Measurements from ENCODE around the gene IL17B.

- PRO-cap, 2 experiments: no peak in any of the 2 experiments
These were observed 32.3 kb downstream of the ADRB2 start for GRCh38 chr5:148858442-148859312.

DNA sequence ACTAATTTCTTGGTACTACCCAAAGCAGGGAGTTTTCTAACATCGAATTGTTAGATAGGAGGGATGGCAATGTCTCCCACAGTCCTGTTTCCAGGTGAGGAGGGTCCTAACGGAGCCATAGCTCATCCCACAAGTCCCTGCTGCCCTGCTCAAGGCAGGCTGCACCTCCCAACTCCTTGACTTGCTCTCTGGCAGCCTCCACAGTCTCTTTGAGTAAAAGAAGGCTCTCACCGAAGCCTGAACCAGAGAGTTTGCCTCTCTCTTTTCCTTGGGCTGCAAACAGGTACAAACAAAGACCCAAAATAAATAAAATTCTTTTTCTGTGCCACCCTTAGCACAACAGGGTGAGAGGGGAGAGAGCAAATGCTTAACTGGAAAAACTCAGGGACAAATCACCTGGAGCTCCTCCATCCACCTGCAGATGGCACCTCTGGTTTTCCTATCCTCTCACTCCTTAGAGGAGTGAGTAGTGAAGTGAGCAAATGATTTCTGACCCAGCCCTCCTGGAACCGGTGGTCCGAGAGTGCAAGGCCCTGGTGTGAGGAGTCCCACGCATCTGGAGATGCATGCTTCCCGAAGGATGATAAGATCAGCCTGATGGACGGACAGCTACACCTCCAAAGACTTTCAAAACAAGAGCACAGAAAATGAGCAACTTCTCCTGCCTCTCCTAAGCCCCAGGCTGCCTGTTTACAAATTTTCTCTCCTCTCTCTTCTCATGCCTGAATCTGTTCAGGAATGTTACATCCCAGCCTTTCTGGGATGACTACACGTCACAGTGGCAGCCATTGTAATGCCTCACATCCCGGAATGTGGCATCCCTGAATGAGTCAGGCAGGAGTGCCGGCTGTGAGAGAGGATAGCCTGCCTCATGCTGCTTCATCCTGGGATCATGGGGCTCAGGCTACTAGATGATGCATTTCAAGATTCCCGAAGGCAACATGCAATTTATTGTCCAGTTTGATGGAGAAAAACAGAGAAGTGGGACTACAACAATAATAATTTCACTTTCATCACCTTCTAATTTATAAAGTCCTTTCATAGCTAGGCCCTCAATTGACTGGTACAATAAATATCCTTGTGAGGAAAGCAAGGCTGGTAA lies 86.4 kb downstream of the ADRB2 start:
- PRO-cap, 2 experiments: no peak in any of the 2 experiments

DNA sequence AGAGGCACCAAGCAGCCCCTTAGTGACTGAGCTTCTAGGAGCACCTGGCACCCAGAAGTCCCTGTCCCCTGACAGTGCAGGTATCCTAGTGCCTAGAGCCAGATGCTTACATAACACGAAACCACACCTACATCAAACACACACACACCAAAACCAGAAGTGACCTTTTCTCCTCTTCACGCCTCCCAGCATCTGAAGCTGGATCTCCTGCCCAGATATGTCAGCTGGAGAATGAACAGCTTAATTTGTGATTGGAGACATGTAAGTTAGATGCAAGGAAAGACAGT lies 89.0 kb downstream of the ADRB2 start:
- PRO-cap, 2 experiments: no peak in any of the 2 experiments

DNA sequence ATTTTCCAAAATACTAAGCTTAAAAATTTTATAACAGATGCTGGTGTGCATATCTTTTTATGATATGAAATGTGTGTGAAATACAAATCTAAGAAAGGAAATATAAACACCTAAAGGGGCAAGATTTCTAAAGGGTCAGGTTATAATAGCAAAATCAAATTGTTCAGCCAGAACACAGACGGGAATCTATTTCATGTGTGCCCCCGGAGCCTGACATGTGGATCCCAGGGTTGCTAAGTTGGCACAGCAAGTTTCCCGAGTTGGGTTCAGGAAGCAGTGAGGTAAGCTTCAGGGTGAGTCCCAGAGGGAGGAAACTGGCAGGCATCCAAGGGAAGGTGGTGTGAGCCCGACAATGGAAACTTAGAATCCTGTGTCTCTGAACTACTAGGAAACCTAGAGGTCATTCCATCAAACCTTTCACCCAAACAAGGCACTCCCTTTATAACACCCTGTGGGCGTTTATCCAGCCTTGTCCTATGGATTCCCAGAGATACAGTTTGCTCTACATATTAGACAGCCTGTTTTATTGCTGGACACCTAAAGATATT lies 98.4 kb downstream of the ADRB2 start:
- PRO-cap, 2 experiments: no peak in any of the 2 experiments

DNA sequence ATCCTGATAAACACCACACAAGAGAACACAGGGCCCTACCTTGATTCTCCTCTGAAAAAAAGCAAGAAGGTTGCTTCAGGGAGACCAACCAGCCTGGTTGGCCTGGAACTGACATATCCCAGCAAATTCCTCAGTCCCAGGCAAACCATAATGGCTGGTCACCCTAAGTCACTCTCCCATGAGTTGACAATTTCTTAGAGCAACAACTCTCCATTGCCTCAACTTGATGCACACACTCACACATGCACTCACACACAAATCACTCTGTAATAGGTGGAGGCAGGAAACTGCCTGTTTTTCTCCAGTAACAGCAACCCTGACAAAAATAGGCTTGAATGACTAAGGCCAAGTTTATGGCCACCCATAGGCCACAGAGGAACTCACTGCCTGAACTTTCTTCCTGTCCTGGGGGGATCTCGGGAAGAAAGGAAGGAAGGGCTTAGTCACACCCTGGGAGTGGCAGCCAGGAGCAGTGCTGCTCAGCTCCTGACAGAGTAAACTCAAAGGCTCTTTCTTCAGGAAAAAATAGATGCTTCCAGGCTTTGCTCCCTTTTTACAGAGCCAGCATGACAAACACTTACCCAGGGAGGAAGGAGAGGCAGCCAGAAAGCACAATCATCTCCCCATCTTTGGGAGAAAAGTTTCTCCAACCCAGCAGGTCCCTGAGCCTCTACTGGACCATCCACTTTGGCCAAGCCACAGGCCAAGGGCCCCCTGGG lies 459 bp downstream of the SH3TC2 start:
- PRO-cap, 2 experiments: no peak in any of the 2 experiments

GRCh38 chr5:149150341-149150680 lies 9.0 kb downstream of the ABLIM3 start:
- PRO-cap, 2 experiments: no peak in any of the 2 experiments

- PRO-cap, 2 experiments: no peak in any of the 2 experiments
These were observed 21.2 kb downstream of the ABLIM3 start for GRCh38 chr5:149162351-149163024.

- PRO-cap, 2 experiments: no peak in any of the 2 experiments
These were observed 62.8 kb downstream of the ABLIM3 start for GRCh38 chr5:149204033-149204643.

GRCh38 chr5:149229655-149230044 lies 42.0 kb upstream of the AFAP1L1 start:
- PRO-cap, 2 experiments: no peak in any of the 2 experiments

DNA sequence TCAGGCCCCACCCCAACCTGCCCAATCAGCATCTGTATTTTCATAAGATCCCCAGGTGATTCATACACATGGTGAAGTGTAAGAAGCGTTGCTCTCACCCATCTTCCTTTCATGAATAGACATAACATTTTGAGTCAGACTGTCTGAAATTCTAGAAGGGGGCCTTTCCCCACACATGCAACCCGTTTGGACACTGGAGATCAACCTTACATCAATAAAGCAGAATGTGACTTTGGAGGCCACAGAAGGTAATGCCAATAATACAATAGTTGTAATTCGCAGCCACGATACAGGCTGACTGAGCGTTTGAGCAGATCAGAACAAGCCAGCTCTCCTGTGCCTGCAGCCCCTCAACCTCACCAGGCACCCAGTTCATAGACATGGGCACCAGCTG lies 9.2 kb upstream of the AFAP1L1 start:
- PRO-cap, 2 experiments: no peak in any of the 2 experiments

- PRO-cap, 2 experiments: no peak in any of the 2 experiments
These were observed 496 bp upstream of the AFAP1L1 start for GRCh38 chr5:149271276-149271450.

DNA sequence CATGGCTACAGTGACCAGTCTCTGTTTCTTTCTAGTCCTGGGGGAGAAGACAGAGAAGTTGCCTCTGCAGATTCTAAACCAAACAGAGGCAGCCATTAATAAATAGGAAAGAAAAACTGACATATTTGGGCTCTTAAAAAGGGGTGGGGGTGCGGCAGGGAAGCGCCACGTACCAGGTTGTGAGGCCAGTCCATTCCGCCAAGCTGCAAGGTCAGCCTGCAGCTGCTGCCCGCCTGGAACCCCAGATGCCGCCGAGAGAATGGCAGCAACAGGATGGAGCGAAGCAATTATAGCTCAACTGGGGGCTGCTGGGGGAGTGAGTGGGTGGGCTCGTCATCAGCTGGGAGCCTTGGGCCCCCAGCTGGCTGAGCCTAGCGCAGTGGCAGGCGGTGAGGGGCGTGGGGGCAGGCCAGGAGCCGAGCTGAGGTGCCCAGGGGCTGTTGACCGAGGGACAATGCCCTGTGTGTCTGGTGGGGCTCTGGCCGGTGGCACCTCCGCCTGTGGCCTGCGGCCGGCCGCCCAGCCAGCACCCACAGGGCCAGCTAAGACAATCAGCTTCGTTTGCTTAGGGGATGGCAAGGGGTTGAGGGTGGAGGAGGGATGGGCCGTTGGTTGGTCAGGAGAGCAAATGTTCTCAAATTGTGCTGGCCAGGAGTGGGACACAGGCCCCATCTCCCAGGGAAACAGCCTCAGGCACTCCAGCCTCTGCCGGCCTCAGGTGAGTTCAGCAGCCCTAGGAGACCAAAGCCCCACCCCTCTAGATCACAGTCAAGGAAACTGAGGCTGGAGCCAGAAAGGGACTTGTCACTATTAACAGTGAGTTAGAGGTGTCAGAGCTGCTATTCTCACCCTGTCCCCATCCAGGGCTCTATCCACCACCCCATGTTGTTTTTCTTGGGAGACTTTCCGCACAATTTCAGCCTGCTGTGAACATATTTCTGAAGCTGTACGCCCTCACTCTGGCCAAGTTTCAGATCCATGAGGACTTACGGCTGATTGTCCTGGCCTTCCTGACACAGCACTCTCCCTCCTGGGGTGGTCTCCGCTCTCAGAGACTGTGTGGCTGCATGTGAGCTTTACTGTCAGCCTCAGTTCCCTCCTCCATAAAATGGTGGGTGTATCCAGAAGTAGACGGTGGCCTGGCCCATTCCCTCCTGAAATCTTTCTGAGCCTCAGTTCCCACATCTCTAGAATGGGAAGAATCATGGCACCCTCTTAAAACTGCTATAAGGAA lies at the start of gene IL17B:
IL17B (minus strand) TSS at position 261 of the 1,234 bp plus-strand sequence.
- PRO-cap, 2 experiments: no peak in any of the 2 experiments

GRCh38 chr5:149406303-149406537 lies 27.1 kb upstream of the IL17B start:
- PRO-cap, 2 experiments: no peak in any of the 2 experiments

DNA sequence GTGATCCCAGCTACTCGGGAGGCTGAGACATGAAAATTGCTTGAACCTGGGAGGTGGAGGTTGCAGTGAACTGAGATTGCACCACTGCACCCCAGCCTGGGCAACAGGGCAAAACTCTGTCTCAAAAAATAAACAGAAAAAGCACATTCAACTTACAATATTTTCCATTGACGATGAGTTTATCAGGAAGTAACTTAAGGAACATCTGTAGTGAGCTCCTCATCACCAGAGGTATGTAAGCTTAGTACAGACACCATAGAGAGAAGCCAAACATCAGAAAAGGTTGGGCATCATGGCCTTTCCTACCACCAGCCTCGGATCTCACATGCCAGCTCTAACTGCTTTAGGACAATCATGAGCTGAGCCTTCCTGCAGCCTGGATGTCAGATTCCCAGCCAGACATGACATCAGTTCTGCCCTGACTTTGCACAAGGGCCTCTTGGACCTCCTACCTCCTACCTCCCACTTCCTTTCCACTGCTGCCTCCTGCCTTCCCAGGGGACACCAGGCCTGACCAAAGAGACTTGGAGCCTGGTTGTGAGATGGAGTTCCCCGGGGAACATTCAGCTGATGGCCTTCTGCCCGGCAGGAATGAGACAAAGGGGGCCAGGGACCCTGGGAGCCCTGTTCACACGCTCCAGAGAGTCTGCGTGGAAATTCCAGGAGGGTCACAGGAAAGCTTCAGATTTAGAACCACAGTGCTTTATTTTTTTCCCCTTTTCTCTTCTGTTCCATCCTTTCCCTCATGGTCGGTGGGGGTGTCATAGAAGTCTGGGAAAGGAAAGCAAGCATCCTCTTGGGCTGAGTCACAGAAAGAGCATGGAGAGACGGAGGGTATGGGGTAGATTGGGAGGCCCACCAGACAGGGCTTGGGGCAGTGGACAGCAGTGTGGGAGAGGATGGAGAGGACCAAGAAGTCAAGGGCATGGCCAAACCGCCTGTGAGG lies 35.3 kb upstream of the IL17B start:
- PRO-cap, 2 experiments: no peak in any of the 2 experiments

DNA sequence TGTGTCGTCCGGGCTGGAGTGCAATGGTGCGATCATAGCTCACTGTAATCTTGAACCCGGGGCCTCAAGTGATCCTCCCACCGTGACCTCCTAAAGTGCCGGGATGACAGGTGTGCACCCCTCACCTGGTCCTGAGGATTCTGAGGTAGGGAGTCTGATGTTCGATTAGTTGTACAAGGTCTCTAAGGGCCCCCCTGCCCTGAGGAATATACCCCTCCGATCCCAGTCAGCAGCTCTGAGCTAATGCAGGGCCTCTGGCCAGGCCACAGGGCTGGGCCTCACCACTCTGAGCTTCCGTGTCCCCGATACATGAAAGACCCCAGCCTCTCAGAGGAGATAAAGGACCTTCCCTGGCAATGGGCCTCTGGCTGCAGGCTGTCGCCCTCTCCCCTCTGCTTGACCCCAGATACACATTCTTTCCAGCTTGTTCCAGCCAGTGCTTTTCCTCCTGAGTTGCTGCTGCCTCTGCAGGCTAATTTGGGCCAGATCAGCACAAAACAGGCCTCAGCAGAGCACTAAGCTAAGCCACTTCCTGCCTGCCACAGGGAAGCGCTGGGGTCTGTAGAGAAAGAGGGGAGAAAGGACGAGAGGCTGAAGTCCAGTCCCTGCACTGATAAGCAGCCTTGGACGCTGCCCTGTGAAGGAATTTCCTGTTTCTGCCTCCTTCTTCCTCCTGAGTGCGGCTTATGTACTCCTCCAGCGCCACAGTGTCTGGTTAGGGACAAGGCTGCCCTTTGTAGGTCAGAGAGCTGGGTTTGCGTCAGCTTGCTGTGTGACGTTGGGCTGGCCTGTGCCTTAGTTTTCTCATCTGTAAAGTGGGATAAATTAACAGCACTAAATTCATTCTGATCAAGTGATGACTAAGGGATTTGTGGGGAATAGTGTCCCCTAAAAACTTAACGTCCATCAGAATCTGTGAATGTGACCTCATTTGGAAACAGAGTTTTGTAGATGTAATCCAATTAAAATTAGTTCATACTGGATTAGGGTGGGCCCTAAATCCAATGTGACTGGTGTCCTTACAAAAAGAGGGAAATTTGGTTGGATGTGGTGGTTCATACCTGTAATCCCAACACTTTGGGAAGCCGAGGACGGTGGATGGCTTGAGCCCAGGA lies 73.1 kb upstream of the IL17B start:
- PRO-cap, 2 experiments: peak in 1 of 2 experiments; most common plus-strand start position 705 of the sequence (in 1); most common minus-strand start position 658 of the sequence (in 1)

GRCh38 chr5:149756809-149757301 lies 26.7 kb downstream of the PPARGC1B start:
- PRO-cap, 2 experiments: no peak in any of the 2 experiments

- PRO-cap, 2 experiments: peak in 1 of 2 experiments; most common plus-strand start chr5:149840136 (in 1); most common minus-strand start chr5:149840042 (in 1)
These were observed 104.7 kb downstream of the PDE6A start for GRCh38 chr5:149839747-149840354.

- PRO-cap, 2 experiments: no peak in any of the 2 experiments
These were observed 4.4 kb downstream of the TIGD6 start for GRCh38 chr5:149995966-149996473.

DNA sequence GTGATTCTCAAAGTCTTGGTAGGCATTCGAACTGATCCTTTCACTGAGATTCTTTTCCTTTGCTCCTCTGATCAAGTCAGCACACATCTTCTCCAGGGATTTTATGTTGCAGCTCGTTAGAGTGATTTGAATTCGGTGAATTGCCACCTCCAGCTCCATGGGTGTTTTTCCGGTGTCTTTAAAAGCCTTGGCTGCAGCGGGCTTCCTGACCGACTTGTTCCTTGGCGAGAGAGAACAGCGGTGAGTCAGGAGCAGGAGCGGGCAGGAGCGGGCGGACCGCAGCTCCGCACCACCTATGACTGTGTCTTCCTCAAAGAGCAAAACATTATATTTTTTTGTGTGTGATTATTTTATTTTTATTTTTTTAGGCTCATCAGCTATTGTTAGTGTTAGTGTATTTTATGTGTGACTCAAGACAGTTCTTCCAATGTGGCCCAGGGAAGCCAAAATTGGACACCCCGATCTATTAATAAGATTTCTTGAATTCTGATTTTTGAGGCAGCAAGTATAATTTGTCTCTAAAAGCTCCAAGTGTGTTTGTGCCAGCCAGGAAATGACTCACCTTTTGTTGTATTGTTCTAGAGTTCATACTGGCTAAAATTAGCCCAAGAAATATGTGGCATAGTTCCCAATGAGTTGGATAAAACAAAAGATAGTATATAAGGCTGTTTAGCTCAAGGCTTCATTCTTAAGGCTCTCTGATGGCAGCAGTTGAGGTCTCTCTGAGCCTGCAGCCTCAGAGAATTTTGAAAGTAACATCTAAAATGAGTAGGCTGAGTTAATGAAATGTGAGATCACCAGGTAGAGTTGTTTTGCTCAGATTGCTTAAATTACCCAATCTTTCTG lies 21.4 kb downstream of the HMGXB3 start:
- PRO-cap, 2 experiments: no peak in any of the 2 experiments

DNA sequence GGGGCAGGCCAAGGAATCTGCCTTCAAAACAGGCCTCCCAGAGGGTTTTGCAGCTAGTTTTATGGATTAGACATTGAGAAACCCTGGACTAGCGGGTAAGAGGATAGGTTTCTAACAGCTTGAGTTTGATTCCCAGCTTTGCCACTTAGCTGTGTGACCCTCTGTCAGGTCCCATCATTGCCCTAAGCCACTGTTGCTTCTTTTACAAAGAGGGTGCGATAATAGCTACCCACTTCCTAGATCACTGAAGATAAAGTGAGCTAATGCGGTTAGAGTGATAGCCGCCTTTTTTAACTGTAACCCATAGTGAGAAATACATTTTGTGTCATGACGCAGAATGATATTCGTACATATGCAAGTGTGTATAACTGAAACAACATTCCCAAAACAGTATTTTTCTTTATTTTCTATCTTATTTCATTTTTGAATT lies 40.3 kb downstream of the CSF1R start:
- PRO-cap, 2 experiments: no peak in any of the 2 experiments

Data from Metastatic Liver Carcinoma in the Lung (tissue), 2 donors.